Left lobe of liver (tissue), 1 donor: ENCODE data around the genes OR4K14, OR6S1 and ZNF219.

DNA sequence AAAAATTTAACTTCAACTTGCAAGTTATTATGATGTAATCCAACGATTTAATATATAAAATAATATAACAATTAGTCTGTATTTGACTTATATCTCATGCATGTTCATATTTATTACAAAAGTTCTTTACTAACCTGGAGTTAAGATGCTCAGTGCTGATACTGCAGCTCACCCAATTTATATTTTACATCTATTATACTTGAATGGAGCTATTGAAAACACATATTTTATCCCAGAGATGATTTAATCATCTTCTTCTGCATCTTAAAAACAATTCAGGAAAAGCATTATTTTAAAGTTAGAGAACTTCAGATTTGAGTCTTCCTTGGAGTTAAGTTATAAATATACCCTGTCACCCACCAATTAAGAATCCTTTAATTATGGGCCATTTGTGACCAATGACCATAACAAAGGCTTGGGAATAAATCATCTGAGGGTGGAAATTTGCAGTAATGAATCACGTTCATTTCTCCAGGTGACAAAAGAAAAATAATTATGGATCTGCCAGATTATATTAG is at the start of gene OR4K14:
TSS of gene OR4K14 (minus strand) at position 299 of the 518 bp plus-strand sequence.
- PRO-cap, result no peak

DNA sequence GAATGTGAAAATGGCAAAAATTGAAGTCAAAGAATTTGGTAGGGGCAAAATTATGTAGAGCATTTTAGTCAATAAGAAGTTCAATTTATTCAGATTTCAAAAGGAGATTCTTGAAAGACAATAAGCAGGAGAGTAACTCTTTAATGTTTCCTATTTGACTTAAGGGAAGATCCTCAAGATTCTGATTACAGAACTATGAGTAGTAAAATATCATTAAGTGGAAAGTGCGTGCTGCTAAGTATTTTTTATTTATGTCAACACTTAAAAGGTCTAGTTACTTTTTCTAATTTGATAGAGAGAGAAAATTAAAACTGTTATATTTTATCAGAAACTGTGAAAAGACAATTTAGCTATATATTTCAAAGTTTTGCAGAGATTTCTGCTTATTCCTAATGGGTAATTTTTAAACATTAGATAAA is 6.6 kb downstream of the OR4N5 start:
- PRO-cap, result no peak

DNA sequence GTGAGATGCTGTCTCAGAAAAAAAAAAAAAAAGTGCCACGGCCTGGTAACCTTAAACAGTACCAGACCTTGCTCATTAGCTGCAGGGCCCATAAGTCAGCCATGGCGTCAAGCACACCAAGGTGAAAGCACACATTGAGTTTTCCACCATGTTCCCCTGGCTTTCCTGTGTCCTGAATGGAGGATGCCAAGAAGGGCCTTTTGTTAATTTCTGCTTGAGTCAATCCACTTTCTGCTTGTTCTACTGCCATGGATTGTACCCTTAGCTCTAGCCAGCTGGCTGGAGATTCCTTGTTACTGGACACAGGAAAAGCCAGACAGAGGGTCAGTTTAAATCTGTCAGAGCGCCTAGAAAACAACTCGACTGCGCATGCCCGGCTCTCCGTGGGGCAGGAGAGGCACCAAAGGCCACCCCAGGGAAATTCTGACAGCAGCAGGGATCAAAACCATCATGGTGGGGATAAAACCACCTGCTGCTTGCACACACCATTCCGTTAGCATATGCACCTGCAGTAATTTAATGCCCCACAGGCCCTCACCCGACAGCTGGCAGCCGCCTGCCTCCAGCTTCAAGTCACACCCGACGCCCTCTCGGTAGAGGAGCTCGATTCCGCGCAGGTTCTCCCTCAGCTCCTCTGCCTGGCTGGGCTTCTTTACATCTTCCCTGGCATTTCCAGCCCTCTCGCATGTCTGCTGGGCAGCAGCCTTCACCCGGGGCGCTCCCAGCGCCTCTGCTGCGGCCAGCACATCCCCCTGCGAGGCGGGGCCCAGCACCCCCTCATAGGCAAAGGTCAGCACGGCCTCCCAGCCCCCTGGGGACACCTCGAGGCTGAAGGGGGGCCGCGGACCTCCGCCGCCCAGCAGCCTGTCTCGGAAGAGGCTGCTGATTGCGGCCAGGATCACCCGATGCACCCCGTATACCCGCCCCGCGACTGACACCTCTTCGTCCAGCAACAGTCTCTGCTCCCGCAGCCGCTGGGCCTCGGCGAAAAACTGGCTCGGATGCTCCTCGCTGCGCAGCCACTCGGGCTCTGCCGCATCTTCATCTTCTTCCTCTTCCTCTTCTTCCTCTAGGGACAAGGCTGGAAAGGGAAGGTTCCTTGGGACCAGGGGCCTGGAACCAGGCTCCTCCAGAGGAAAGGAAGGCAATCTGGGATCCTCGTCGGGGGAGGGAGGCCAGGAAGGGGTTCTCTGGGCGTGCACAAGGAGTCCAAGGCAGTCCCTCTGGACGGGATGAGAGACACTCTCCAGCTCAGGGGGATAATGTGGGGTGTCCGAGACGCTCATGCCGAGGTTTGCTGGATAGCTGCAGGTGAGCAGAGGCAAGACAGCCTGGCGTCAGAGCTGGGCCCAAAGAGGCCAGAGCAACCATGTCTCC is 952 bp downstream of the KLHL33 start:
- PRO-cap, result unidirectional peak, plus-strand start at position 384 of the sequence

DNA sequence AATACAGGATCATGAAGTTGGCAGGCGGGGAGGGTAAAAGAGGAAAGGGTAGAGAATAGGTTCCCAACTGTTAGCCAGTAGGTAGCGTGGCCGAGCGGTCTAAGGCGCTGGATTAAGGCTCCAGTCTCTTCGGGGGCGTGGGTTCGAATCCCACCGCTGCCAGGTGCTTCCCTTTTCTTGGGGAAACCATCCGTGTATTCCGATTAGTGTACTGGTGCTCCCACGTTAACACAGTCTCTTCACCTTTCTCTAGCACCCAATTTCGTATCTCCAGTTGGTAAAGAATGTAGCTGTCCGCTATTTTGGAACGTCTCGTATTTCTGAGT is 18.8 kb upstream of the RNASE12 start:
- PRO-cap, result unidirectional peak, plus-strand start at position 73 of the sequence

DNA sequence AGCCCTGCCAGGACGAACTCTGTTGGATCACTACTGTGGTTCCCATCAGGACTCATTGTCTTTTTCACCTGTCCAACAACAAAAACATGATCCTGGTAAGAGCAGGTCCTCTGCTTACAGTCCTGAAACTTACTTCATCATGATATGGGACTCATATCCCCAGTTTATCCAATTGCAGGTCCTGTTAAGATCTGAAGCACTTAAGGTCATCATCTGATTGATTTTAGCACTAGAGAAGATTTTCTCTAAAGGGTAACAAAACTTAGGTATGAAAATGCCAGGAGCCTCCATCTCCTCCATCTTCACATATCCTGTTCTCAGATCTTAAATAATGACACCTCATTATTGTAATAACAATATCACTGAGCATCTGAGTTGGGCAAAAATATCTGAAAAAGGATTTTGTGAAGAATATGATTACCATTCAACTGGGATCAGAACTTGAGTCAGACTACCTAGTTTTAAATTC is at the start of gene OR6S1:
TSS of gene OR6S1 (minus strand) at position 56 of the 469 bp plus-strand sequence.
- PRO-cap, result no peak

GRCh38 chr14:20659870-20660236 is 18.4 kb upstream of the OR6S1 start:
- PRO-cap, result no peak

DNA sequence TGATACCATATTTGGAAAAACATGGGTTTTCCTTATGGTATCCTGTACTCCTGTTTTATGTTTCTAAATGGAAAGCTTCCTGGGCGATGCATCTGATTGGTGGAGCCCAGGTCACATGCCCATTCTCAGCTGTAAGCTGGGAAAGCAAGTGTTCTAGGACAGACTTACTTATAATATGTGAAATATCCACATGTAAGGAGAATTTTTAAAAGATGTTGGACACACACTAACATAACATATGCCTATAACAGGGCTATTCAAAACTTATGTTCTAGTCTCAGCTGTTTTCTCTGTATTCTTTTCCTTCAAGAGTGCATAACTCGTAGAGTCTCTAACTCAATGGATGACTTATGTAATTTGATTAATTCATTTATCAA is 4.3 kb upstream of the RNASE4 start:
- PRO-cap, result no peak

DNA sequence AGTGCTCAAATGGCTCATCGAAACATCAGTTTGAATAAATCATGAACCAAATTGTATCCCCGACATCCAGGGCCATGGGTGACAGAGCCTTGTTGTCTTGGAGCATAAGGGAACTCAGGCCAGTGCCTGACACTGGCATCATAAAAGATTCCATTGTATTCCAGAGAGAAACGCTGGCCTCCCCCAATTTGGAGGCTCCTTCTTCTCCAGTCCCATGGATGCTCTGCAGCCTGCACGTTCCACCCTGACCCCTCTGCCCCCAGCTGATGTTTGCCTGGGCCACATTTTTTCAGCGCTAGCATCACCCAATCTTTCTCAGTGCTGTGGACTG is 281 bp downstream of the RNASE1 start:
- PRO-cap, result no peak

GRCh38 chr14:21025136-21026157 is 586 bp upstream of the NDRG2 start:
- PRO-cap, result bidirectional peak, plus-strand start at chr14:21025200, minus-strand start at chr14:21025061; bidirectional peak, plus-strand start at chr14:21026019, minus-strand start at chr14:21025710

GRCh38 chr14:21068787-21069200 is 1.3 kb upstream of the ARHGEF40 start:
- PRO-cap, result no peak

GRCh38 chr14:21069201-21069353 is 1.0 kb upstream of the ARHGEF40 start:
- PRO-cap, result no peak

DNA sequence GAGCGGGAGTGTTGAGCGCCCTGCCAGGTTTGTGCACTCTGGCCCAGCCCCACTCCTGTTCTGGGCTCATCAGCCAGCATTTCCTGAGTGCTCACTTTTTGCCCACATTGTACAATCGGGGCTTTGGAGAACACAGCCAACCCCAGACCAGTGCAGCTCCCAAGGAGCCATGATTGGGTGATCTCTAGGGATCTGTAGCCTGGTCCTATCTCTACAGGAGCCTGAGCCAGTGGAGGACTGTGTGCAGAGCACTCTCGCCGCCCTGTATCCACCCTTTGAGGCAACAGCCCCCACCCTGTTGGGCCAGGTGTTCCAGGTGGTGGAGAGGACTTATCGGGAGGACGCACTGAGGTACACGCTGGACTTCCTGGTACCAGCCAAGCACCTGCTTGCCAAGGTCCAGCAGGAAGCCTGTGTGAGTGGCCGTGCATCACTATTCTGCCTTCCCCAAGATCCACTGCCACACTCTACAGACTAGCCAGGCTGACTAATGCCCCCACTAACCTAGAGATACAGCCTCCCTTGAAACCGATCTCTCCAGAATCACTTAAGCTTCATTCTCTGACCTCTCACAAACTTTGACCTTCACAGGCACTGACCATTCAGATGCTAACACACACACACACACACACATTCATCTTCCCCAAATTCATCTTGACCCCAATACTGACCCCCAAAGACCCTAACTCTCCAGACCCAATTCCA is 2.9 kb downstream of the ARHGEF40 start:
- PRO-cap, result no peak

GRCh38 chr14:21092256-21093299 is 5.9 kb downstream of the ZNF219 start:
- PRO-cap, result no peak

- PRO-cap, result unidirectional peak, plus-strand start at chr14:21098310; unidirectional peak, plus-strand start at chr14:21098492; unidirectional peak, plus-strand start at chr14:21098520; bidirectional peak, plus-strand start at chr14:21098807, minus-strand start at chr14:21098782
Measured at GRCh38 chr14:21098238-21099144, at the start of gene ZNF219. Gene ZNF219, minus strand, starts transcription at chr14:21098655.

DNA sequence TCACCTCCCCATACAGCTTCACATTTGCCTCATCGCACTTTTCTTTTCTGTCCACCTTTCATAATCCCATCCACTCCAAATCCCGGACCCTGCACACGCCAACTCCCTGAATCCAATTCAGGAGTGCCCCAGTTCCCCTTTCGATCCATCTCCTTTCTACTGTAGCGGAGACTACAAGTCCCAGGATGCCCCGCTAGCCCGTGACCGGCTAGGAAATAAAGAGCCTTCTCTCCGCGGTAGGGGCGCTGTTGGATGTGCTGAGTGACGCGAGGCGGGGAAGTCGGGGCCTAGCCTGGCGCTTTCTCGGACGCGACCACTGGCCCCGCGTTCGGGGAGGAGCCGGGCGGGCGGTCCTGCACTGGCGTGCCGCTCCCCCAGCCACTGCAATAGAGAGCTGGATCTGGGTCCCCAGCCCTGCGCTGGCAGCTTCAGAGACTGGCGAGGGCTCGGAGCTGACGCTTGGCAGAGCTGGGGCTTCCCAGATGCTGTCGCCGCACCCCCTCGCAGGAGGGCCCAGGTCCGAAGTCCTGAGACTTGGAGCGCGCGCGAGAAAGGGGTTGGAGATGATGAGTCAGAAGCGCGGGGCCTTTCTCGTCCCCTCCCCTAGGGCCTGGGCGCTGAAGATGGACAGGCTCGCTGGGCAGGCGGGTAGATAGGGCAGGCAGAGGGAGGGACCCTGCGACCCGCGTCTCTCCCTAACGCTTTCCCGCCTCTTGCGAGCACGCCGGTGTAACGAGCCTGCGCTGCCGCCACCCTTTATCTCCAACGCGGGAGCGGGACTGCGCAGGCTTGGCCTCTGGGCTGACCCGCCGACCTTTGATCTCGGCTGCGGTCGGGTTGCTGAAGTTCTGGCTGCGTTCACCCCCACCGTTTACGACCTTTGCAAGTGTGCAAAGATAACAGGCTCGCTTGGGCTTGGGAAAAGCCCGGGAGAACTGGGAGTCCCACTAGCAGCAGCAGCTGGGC is 2.9 kb downstream of the TMEM253 start:
- PRO-cap, result bidirectional peak, plus-strand start at position 245 of the sequence, minus-strand start at position 220 of the sequence; bidirectional peak, plus-strand start at position 563 of the sequence, minus-strand start at position 526 of the sequence; bidirectional peak, plus-strand start at position 921 of the sequence, minus-strand start at position 731 of the sequence

- PRO-cap, result no peak
Measured at GRCh38 chr14:21207661-21208796, 52.2 kb upstream of the OR5AU1 start.

- PRO-cap, result no peak
Measured at GRCh38 chr14:21254820-21255322, 14.4 kb downstream of the HNRNPC start.

- PRO-cap, result no peak
Measured at GRCh38 chr14:21391961-21392528, 8.2 kb upstream of the SUPT16H start.

GRCh38 chr14:21400678-21401119 is 16.9 kb upstream of the SUPT16H start:
- PRO-cap, result no peak

- PRO-cap, result no peak
Measured at GRCh38 chr14:21737071-21737379, 63.4 kb upstream of the OR4E1 start.